ENCODE results near the genes CPNE1 and DLGAP4.

GRCh38 chr20:34627375-34627990 is 49.4 kb downstream of the PIGU start:
- PRO-cap, 2 experiments: no peak in any of the 2 experiments

GRCh38 chr20:34703793-34704219 is 338 bp upstream of the TP53INP2 start:
- PRO-cap, 2 experiments: peak in 2 of 2 experiments; most common minus-strand start chr20:34704148 (in 2)

GRCh38 chr20:34715359-34715702 is 11.2 kb downstream of the TP53INP2 start:
- PRO-cap, 2 experiments: no peak in any of the 2 experiments

GRCh38 chr20:34873981-34874406 is 1.3 kb upstream of the GGT7 start:
- PRO-cap, 2 experiments: no peak in any of the 2 experiments

DNA sequence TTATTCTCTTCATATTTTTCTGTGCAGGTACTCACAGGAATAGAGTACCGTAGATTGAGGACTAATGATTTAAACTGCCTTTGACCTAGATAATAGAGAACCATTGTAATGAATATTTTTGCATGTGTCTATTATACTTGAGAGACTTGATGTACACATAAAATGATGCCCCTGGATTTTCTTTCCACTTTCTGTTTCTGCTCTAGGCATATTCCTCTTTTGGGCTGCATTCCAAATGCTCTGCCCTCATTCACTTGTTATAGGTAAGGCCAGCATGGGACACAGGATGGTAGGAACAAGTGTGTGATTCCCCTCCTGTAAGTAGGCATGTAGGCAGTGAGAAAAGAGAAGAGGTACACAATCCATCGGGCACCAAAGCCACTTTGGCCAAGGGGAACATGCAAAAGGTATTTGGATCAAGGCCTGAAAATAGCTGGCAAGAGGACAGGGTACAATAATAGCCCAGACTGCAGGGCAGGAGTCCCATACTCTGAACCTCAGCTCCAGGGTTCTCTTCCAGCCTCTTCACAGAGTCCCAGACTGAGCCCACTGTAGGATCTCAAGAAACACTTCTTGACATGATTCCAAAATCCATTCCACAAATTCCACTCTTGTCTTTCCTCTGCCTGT is 19.5 kb downstream of the ACSS2 start:
- PRO-cap, 2 experiments: no peak in any of the 2 experiments

DNA sequence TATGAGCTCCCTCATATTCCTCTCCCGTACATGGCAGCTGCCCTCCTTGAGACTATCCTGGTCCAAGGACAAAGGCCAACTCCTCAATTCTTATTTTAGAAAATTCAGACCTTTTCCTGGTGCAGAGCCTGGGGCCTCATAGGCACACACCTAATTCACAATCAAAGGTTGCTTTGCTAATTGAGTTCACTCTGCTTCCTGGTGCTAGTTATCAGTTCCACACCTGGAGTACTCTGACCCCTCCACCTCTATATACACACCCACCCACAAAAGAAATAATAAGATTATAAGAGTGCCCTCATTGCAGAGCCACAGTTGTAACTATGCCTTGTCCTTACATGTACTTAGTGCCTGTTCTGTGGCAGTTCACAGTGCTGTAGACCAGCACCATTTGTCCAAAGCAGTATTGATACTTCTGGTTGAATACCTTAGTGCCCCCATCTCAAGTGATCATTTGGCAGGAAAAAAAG is 38.7 kb downstream of the GSS start:
- PRO-cap, 2 experiments: no peak in any of the 2 experiments

- PRO-cap, 2 experiments: no peak in any of the 2 experiments
These were observed 25.2 kb downstream of the MYH7B start for GRCh38 chr20:34980650-34981477.

DNA sequence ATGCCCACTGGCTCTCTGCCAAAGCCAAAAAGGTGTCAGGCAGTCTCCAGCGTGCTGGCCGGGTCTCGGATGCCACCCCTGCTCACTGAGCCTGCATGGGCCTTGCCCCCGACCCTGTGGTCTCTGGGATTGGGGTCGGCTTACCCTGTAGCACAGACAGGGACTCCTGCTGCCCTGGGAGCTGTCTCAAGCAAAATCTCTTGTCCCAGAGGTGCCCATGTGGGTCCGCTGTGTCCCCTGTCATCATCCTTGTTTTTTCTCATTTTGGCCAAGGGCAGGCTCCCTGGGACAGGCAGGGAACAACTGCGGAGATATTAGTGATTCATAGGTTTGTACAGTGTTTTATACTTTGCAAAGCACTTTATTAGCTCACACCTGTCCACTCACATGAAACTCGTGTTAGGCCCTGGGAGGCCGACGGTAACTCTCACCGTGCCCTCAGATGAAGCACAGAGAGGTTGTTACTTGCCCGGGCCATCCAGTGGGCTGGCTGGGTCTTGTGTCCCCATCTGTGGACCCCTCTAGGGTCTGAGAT is 1.8 kb downstream of the MMP24OS start:
- PRO-cap, 2 experiments: no peak in any of the 2 experiments

- PRO-cap, 2 experiments: no peak in any of the 2 experiments
These were observed 1.3 kb downstream of the MMP24OS start for GRCh38 chr20:35276547-35277068.

DNA sequence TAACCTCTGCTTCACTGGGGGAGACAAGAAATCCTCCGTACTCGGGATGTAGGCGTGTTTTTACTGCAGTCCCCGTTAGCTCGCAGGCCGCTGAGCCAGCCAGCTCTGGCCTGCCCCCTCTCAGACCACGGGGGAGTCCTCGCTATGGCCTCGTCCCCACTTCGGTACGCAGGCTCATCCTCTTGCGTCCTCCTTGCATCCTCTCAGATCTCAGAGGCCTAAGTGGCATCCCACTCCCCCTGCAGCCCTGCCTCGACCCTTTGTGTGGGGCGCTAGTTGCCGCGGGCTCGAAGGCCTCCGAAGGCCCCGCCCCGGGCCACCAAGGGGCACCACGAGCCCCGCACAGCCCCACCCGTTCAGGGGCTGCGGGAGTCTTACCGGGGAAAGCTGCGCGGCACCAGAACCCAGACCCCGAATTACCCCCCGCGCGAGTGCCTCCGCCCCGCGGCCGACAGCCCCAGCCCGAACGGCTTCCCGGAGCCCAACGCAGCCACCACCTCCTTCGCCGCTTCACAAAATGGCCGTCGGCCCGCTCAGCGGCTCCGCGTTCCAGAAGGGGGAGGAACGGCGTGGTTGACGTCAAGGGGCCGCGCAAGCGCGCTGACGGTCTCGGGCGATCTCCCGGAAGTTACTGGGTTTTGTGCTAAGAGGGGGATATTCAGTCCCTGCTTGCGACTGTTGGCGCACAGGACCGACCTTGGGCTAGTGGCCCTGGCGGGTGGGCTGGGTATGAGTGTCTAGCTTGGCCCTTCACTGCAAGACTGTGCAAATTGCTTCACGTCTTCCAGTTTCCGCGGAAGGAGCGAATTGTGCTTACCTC is at the start of gene CPNE1:
TSS of gene CPNE1 (minus strand) at position 519 of the 820 bp plus-strand sequence.
- PRO-cap, 2 experiments: peak in 2 of 2 experiments; most common plus-strand start position 661 of the sequence (in 2); most common minus-strand start position 262 of the sequence (in 2)

DNA sequence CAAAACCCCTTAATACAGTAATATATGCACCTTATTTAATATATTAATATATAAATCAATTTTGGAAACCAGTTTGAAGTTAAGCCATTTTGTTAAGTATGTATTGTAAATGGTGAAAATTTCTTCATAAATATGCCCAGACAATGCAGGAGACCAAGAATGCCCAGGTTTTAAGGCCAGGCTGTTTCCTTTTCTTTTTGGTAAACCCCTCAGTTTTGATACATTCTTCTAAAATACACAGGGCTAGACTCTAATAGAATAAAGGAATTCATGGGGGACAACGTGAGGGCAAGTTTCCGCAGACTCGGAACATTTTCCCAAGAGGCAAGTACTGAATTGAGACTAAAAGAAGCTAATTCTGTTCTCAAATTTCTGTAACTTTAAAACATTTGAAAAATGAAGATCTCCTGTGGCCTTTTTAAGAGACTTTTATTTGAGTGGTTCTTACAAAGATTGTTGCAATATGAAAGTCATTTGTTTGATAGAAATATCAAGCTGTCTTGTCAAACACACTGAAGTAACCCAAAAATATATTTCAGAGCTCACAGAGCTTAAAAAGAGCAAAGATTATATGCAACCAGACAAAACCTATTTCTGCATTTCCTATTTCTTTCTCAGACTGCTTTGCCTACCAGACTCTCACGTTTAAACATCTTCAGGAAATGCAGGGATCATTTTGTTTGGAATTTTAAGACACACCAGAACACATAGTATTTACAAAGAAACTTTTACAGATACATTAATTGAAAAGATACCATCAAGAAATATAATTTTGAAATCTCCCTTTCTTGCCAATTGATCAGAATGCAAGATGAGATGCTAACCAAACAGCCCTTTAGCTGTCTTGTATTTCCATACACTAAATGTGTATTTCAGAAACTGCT is 4.2 kb downstream of the ROMO1 start:
- PRO-cap, 2 experiments: no peak in any of the 2 experiments

DNA sequence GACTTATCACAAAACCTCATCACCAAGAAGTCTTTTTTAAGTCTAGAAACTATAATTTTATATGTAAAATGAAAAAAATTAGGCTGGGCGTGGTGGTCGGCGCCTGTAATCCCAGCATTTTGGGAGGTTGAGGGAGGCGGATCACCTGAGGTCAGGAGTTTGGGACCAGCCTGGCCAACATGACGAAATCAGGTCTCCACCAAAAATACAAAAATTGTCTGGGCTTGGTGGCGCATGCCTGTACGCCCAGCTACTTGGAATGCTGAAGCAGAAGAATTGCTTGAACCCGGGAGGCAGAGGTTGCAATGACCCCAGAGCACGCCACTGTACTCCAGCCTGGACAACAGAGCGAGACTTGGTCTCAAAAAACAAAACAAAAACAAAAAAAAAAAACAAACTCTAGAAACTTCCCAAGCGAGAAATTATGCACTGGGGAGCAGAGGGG is 17.7 kb downstream of the ROMO1 start:
- PRO-cap, 2 experiments: no peak in any of the 2 experiments

DNA sequence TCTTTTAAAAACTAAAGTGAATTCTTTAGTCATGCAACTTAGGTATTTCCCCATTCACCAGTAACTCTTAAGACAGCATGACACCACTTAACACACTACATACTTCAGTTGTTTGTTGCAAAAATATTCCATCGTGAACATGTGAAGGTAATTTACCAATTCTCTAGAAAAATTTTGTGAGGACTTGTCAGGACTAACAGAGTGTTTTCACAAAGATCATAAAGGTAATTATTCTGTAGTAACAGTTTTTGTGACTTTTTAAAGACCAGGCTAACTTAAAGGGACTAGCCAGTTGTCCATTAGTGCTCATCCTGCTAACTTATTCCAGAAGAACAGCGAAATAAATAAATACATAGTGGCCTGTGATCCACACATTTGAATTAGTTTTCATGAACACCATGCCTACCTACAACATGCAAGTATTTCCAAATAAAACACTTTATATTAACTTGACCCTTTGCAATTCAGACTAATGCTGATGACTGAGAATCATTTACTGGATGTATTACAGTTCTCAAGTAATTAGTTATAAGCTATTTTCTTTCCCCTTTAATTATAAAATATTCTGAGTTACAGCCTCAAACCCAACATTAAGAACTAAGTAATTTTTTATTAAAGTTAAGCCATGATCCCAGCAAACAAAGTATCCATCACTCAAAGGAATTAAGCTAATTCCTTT is 11.9 kb downstream of the RBM39 start:
- PRO-cap, 2 experiments: no peak in any of the 2 experiments

GRCh38 chr20:35731441-35732462 is 10.3 kb downstream of the RBM39 start:
- PRO-cap, 2 experiments: no peak in any of the 2 experiments

GRCh38 chr20:35775520-35776444 is 4.0 kb downstream of the PHF20 start:
- PRO-cap, 2 experiments: no peak in any of the 2 experiments

GRCh38 chr20:36083384-36083583 is 71.3 kb upstream of the EPB41L1 start:
- PRO-cap, 2 experiments: no peak in any of the 2 experiments

- PRO-cap, 2 experiments: no peak in any of the 2 experiments
These were observed 53.4 kb upstream of the EPB41L1 start for GRCh38 chr20:36101106-36101664.

- PRO-cap, 2 experiments: no peak in any of the 2 experiments
These were observed 8.4 kb upstream of the EPB41L1 start for GRCh38 chr20:36145658-36146954.

DNA sequence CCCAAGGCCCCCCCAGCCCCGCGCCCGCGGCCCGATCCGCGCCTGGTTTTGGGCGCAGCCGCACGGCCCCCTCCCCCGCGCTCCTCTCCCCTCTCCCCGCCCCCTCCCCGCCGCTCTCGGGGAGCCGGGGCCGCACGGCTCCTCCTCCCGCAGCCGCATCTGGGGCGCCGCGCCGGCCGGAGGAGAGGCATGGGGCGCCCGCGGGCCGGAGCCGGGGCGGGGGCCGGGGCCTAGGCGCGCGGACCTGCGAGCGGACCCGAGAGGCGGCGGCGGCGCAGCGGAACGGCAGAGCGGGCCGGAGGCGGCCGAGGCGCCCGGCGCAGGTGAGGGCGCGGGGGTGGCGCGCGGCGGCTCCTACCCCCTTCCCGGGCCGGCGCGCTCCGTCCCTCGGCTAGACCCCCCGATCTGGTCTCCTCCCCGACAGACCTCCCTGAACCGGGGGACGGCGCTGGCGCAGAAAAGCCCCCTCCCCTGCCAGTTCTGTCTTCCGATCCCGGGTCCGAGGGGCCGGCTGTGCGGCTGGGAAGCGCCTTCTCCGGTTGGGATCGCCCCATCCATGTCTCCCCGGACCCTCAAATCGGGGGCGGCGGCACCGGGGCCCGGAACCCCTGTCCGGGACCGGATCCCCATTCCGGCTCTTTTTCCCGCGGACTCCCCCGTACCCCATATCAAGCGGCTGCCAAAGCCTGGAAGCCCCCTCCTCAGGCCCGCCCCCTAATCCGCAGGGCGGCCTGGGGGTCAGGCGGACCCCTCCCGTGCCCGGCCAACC is at the start of gene DLGAP4:
TSS of gene DLGAP4 (plus strand) at position 150 of the 769 bp plus-strand sequence.
- PRO-cap, 2 experiments: no peak in any of the 2 experiments

DNA sequence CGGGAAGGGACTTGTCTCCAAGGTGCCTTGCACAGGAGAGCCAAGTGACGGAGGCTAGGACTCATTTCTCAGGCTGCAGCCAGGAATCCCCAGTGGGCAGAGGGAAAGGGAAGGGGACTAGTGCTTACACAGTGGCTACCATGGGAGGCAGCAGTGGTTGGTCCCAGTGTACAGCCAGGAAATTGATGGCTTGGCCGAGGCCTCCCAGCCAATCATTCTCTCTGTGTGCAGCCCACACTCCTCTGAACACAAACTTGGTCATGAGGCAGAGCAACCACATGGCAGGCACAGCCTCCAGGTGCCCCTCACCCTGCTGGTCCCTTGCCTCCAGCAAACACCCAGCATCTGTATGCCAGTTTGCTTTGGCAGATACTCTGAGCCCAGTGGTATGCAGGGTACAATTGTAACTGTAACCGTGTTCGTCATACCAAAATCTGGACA is 73.0 kb upstream of the MYL9 start:
- PRO-cap, 2 experiments: no peak in any of the 2 experiments

Data from Metastatic Liver Carcinoma in the Lung (tissue), 2 donors.